Gastrocnemius medialis (tissue), 3 donors: ENCODE measurements around the genes SMIM10L2A and INTS6L.

DNA sequence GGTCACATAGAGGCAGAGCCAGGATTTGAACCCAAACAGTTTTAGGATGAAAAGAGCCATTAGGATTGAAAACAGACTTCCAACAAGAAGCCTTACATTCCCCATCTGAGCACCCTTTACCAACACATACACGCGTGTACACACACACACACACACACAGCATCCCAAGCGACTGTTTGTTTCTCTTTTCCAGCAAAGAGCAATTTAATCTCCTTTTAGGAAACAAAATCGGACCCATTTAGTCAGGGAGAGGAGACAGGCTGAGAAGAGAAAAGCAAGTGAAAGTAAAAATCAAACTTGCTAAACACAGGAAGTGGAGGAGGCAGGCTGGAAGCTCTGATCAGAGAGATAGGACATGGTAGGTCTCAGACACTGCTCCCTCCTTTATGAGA is 62.4 kb downstream of the GPC3 start:
- PRO-cap, result no peak
- RAMPAGE, long total RNA, 3 experiments, result no peak in any of the 3 experiments

- PRO-cap, result no peak
- RAMPAGE, long total RNA, 3 experiments, result no peak in any of the 3 experiments
These were observed 55.7 kb upstream of the CCDC160 start for GRCh38 chrX:134181304-134181662.

- PRO-cap, result no peak
- RAMPAGE, long total RNA, 3 experiments, result no peak in any of the 3 experiments
These were observed 82.5 kb downstream of the HPRT1 start for GRCh38 chrX:134542366-134543053.

DNA sequence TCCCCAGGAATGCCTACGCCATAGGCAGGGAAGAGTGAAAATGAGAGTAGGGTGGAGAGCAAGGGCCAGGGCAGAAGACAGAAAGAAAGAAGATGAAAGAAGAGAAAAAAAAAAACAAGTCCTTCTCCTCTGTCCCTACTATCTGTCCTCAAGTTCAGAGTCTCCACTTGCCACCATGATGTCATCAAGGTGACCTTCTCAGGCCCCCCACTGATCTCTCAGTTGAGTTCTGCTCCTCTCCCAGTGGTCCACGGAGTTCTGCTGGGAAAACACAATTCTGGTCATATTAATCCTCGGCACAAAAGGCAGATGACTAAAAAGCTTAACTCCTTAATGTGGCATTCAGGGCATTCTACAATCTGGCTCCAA is 94.6 kb downstream of the HPRT1 start:
- PRO-cap, result no peak
- RAMPAGE, long total RNA, 3 experiments, result no peak in any of the 3 experiments

DNA sequence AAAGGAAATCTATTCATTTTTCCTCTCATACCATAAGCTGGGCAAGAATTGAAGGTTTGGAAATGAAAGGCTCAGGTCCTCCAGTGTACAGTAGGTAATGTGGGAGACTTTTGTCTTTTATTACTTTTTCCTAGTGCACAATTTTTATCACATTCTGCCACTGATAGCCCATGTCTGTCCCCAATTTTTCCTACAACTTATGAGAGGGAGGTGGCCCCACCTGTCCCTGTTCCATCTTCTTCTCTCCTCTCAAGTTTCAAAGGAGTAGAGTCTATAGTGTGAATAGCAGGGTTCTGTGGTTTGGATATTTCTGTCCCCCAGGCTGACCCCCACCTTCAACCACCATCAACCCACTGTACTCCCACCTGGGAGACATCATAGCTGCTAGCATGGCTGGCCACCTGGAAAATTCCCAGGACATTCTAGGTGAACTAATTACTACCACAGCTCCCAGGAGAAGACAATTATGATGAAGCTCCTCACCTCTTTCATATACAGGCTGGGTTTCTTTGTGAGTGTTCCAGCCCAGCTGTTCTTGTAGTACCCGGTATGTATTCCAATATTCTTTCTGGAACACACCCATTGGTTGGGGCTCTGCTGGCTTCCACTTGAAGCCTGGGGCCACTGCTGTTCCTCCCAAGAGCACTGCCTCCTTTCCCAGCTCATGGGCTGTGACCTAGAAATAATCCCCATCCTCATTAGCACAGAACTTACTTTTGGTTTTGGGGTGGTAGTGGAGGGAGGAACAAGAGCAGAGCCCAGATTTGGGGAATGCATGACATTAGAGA is 17.3 kb upstream of the ETDC start:
- PRO-cap, result no peak
- RAMPAGE, long total RNA, 3 experiments, result no peak in any of the 3 experiments

GRCh38 chrX:135421416-135422634 is at the start of gene SMIM10L2A:
Gene SMIM10L2A (plus strand): TSS chrX:135421944.
- PRO-cap, result bidirectional peak, plus-strand start at chrX:135421946, minus-strand start at chrX:135421669
- RAMPAGE, long total RNA, 3 experiments, result no peak in any of the 3 experiments

DNA sequence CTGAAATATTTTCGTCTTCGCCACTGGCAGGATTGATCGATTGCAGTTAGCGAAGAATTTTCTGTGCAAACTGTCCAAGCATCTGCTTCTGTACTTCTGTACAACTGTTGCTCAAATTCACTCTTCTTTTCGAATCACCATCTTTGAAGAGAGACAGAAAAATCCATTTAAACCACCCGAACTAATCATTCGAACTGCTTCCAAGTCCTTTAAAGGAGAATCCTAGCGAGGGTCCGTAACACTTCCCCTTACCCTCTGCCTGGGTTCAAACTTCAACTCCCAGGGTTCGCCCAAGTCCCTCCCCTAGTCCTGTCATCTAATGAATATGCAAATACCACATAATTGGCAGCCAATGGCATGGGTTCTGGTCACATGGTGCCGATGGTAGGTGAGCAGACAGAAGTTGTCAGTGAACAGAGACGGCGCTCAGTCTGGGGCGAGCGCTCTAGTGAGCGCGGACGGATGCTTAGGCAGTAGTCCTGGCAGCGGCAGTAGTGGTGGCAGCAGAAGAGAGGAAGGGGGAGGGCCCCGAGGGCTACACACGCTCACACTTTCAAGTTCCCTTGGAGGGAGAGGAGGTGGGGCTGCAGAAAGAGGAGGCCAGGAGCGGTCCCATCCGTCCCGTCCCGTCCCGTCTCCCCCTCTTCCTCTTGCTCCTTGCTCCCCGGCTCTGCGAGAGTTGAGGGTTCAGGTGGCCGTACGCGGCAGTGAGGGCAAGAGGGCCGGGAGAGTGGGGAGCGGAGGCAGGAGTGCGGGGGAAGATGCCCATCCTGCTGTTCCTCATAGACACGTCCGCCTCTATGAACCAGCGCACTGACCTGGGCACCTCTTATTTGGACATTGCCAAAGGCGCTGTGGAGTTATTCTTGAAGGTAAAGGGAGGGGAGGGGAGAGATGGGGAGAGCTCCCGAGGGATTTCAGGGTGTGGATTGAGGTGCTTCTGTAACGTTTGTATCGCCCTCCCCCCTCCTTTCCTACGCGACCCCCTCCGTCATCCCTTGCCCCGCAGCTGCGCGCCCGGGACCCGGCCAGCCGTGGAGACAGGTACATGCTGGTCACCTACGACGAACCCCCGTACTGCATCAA is at the start of gene INTS6L:
Gene INTS6L (plus strand): TSS at position 429 of the 1,086 bp plus-strand sequence.
- PRO-cap, result bidirectional peak, plus-strand start at position 429 of the sequence, minus-strand start at position 257 of the sequence
- RAMPAGE, long total RNA, 3 experiments, result start-site peak on the plus strand in 1 of 3 experiments, centred at position 526 of the sequence, 5 reads per replicate

GRCh38 chrX:135740948-135741253 is 27.1 kb downstream of the CT45A3 start:
- PRO-cap, result no peak
- RAMPAGE, long total RNA, 3 experiments, result no peak in any of the 3 experiments

- PRO-cap, result no peak
- RAMPAGE, long total RNA, 3 experiments, result no peak in any of the 3 experiments
These were observed 81.8 kb downstream of the SLC9A6 start for GRCh38 chrX:136066768-136067702.

DNA sequence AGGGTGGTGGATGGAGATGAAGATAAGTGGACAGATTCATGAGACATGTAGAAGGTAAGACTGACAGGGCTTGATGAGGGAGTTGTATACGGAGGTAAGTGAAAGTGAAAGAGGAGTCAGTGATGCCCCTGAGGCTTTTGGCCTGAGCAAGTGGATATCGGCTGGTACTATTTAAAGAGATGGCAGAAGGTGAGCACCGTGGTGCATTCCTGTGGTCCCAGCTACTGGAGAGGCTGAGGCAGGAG is 85.4 kb downstream of the SLC9A6 start:
- PRO-cap, result no peak
- RAMPAGE, long total RNA, 3 experiments, result no peak in any of the 3 experiments

GRCh38 chrX:136146617-136147454 is 50.0 kb upstream of the FHL1 start:
- PRO-cap, result bidirectional peak, plus-strand start at chrX:136147533, minus-strand start at chrX:136147333
- RAMPAGE, long total RNA, 3 experiments, result no peak in any of the 3 experiments

DNA sequence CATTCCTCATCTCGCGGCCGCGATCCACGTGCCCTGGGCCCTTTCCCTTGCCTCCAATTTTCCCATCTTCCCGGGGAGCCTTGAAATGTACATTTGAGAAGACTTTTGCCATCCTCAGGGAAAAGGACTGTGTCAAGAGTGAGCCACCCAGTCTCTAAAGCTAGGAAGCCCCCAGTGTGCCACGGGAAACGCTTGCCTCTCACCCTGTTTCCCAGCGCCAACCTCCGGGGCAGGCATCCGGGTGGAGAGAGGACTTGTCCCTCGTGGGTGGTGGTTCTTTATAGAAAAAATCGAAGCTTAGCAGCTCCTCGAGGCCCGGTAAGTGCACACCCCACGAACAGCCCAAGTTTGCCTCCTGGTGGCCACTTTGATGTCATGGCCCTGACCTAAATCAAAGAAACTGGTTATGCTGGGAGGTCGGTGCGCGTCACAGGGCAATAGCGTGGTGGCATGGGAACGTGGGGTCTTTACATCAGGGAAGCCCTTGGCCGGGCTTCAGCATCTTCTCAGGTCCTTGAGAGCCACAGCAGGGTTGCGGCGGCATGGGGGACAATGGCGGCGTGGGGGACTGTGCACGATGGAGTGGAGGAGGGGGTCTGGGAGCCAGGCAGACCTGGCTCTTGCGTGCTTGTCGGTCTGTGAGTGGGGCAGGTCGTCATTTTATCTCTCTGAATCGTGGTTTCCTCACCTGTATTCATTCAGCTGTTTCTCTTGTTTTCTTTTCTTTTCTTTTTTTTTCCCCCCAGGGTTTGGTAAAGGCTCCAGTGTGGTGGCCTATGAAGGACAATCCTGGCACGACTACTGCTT is 12.5 kb downstream of the FHL1 start:
- PRO-cap, result no peak
- RAMPAGE, long total RNA, 3 experiments, result no peak in any of the 3 experiments

- PRO-cap, result no peak
- RAMPAGE, long total RNA, 3 experiments, result no peak in any of the 3 experiments
These were observed 15.5 kb downstream of the FHL1 start for GRCh38 chrX:136212258-136212920.

DNA sequence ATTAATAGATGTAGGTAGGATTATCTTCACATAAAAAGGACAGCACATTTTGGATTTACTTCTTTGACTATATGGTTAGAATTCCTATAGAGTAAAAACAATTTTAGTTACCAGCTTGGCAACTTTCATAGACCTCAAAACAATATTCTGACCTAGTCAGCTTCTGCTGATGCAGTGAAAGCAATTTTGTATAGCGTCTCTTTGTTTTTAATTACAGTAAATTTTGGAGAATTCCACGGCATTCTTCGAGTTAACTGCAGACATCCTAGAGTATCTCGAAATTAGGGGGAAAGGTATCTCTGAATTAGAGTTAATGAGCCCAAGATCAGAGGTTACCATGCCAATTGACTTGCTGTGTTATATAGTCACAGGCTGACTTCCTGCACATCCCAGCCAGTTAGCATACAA is 3.6 kb downstream of the BRS3 start:
- PRO-cap, result no peak
- RAMPAGE, long total RNA, 3 experiments, result no peak in any of the 3 experiments

GRCh38 chrX:136653558-136653852 is 5.5 kb downstream of the CD40LG start:
- PRO-cap, result no peak
- RAMPAGE, long total RNA, 3 experiments, result no peak in any of the 3 experiments

GRCh38 chrX:136706863-136707062 is 58.8 kb downstream of the CD40LG start:
- PRO-cap, result no peak
- RAMPAGE, long total RNA, 3 experiments, result no peak in any of the 3 experiments

- PRO-cap, result no peak
- RAMPAGE, long total RNA, 3 experiments, result no peak in any of the 3 experiments
These were observed 66.5 kb upstream of the FGF13 start for GRCh38 chrX:138778125-138778354.

- PRO-cap, result bidirectional peak, plus-strand start at chrX:139194754, minus-strand start at chrX:139194580; bidirectional peak, plus-strand start at chrX:139195141, minus-strand start at chrX:139194990
- RAMPAGE, long total RNA, 3 experiments, result no peak in any of the 3 experiments
These were observed 335.8 kb upstream of the F9 start for GRCh38 chrX:139194462-139195328.

DNA sequence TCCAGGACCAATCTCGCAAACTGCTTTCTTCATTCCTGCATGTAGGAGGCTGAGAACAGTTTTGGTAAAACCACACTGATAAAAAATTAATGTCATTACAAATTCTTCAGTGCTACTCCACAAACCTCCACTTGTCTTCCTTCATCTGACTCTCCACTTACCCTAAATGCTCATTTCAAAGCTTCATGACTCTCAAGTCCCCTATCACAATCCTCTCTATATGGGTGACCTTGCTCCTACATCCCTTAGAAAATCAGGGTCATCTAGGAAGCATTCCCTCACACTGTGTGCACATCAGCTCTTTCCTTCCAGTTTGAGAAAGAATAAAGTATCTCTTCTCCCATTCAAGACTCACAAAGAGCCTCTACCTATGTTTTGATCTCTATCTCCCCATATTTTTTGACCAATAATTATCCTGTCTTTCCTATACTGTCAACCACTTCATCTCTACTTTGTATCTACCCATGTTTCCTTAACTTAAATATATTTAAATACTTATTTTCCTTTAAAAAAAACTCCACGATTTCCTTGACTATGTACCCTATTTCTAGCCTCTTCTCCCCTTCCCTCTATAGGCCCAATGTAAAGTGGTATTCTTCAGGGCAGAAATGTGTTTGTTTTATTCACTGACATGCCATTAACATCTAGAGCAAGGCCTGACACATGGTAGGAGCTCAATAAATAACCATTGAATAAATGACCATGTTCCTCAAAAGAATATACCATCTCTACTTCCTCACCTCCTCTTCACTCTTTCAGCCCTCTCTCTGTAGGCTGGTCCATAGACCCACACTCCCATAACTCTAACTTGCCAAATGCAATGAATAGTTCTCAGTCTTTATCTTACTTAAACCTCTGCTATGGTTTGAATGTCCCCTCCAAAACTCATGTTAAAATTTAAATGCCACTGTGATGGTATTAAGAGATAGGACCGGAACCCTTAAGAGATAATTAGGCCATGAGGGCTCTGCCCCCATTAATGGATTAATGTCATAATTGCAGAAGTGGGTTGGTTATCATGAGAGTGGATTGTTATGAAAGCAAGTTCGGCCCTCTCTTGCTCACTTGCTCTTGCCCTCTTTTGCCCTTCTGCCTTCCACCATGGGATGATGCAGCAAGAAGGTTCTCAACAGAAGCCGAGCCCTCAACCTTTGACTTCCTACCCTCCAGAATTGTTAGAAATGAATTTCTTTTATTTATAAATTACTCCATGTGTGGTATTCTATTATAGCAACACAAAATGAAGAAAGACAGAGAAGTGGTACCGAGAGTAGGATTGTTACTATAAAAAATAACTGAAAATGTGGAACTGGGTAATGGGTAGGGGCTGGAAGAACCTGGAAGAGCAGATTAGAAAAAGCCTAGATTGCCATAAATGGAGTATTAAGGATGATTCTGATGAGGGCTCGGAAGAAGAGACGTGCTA is 83.5 kb downstream of the ATP11C start:
- PRO-cap, result no peak
- RAMPAGE, long total RNA, 3 experiments, result no peak in any of the 3 experiments

GRCh38 chrX:139908045-139908530 is 24.8 kb downstream of the ATP11C start:
- PRO-cap, result no peak
- RAMPAGE, long total RNA, 3 experiments, result no peak in any of the 3 experiments